ENCODE measurements around a stretch of chr9.

DNA sequence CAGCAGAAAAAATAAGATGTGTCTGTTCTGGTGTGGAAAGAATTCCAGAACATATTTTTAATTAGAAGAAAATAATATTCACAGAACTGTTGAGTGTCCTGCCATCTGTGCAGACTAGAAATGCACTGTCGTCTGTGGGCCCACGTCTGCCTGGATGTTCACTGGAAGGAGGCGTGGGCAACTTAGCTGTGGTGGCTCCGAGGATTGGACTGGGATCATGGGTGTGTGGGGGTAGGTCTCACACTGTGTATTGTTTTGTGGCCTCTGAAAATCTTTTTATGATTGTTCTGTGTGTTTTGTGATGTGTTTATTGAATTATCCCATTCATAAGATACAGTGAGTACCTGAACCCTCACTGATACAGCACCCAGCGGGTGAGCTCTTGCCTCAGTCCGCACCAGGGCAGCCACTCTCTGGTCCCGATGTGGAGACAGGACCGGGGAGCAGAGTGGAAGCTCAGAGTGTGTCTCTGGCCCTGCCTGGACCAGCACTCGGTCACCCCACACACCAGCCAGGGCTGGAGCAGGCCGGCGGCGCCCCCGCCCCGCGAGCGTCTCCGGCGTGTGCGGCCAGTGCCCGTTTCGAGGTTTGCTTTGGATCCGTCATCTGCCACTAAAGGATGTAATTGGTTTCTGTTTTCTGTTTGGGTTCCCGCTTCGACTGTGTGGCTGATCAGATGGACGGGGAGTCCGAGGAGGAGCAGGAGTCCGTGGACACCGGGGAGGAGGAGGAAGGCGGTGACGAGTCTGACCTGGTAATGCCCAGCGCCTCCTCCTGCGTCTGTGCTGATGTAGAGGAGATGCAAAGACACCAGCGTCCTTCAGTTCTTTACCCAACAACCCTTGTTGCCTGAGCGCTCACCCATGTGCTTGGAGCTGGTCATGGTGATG lies 125.7 kb upstream of the CACNA1B start:
- PRO-cap: no peak